Upper lobe of left lung (tissue), 5 donors: ENCODE results near the genes MED1 and MED24.

GRCh38 chr17:39132289-39132570, 19.2 kb downstream of the PLXDC1 start:
- PRO-cap, 2 experiments: no peak in any of the 2 experiments
- RAMPAGE, long total RNA, 4 experiments: no peak in any of the 4 experiments

- PRO-cap, 2 experiments: no peak in any of the 2 experiments
- RAMPAGE, long total RNA, 4 experiments: start-site peak on the plus strand in 1 of 4 experiments, at chr17:39203004-39203043 at its widest, 306 reads per replicate
Observed at GRCh38 chr17:39202691-39203152, 2.6 kb downstream of the RPL19 start.

GRCh38 chr17:39208858-39209482, 8.9 kb downstream of the RPL19 start:
- PRO-cap, 2 experiments: no peak in any of the 2 experiments
- RAMPAGE, long total RNA, 4 experiments: no peak in any of the 4 experiments

DNA sequence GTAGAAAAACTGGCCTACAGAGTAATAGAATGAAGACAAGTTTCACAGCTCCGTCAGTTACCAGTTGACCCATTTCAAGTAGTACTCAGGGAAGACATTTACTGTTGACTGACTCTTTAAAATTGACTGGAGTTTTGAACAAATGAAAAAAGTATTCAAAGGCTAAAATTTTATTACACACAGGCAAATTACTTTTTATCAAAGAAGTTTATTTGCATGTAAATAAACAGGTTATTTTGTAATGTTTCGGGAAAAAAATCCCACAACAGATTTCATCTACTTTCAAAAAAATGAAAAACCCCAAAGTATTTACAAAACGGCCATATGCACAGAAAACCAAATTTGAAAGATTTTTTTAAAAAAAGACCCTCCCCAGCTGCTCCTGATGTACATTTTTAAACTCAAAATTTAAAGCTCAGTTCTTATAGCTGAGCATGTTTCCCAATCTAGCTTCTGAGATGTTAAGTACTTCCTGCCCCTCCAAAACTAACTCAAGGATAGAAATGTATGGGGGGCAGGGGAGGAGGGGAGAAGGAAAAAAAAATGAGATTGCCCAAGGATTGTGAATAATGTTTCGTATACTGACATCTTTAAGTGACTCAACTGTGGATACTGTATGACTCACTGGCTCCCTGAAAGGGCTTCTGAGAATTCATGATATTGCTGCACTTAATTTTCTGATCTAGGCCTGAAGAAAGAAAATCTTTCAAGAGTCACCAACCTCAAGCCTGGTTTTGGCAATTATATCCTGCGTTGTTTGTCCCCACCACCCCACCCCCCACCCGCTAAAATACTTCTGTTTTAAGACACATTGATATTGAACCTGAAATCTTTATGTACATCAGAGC, 2.9 kb upstream of the FBXL20 start:
- PRO-cap, 2 experiments: no peak in any of the 2 experiments
- RAMPAGE, long total RNA, 4 experiments: no peak in any of the 4 experiments

DNA sequence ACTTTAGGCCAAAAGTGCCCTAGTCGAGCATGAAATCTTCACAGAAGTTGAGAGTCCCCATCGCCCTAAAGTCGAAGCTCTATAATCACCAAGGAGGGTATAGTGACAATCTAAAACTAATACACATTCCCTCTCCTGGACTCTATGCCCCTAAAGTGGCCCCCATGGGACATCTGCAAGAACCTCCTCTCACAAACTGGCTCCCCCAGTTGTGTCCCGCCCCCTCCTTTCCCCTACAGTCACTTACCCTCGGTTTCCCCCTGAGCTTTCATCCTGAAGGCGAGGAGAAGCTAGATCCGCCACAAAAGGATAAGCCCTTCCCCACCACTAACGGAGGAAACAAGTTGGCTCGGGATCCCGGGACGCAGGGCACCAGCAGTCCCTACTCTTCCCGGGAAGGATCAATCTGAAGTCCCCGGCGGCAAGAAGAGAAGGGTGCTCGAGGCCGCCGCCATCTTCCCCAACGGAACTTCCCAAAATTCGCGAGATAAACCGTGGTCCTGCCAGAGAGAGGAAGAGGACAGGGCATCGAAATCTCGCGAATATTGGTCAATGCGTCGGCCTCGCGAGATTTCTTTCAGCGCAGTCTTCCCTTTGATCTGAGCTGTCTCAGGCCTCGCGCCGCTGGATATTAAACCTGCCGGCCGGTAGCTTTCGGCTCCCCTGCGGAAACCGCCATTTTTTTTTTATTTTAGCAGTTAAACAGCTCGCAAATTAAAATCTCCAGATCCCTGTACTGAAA, at the start of gene MED1:
Gene MED1 (minus strand): TSS at position 473 of the 742 bp plus-strand sequence.
- PRO-cap, 2 experiments: peak in 2 of 2 experiments; most common plus-strand start position 612 of the sequence (in 1); most common minus-strand start position 472 of the sequence (in 2)
- RAMPAGE, long total RNA, 4 experiments: start-site peak on the minus strand in 4 of 4 experiments, centred at positions 457 to 477 of the sequence, 33 to 259 reads per replicate

DNA sequence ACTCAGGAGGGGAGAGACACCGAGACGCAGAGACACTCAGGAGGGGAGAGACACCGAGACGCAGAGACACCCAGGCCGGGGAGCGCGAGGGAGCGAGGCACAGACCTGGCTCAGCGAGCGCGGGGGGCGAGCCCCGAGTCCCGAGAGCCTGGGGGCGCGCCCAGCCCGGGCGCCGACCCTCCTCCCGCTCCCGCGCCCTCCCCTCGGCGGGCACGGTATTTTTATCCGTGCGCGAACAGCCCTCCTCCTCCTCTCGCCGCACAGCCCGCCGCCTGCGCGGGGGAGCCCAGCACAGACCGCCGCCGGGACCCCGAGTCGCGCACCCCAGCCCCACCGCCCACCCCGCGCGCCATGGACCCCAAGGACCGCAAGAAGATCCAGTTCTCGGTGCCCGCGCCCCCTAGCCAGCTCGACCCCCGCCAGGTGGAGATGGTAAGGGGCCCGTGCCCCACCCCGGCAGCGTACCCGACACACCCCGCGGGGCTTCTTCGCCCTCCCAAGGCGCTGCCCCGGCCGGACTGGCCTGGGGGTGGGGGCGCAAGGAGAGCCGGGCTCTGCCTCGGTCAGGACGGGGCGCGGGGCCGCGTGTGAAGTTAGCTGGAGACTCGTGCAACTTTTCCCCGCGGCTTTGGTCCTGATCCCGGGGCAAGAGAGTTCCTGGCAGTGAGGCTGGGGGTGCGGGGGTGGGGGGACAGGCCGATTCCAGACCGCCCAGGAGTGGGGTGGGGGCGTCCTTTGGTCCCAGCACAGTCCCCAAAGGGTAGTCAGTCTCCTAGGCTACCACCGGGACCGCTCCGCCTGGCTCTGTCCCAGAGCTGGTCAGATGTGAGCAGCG, 507 bp downstream of the PPP1R1B start:
- PRO-cap, 2 experiments: no peak in any of the 2 experiments
- RAMPAGE, long total RNA, 4 experiments: start-site peak on the plus strand in 2 of 4 experiments, centred at positions 215 to 314 of the sequence, 9 reads per replicate

- PRO-cap, 2 experiments: no peak in any of the 2 experiments
- RAMPAGE, long total RNA, 4 experiments: start-site peak on the plus strand in 1 of 4 experiments, at chr17:39633679-39634004 at its widest, 6 to 17 reads per replicate
Observed at GRCh38 chr17:39633616-39634205, 3.2 kb upstream of the STARD3 start.

GRCh38 chr17:39649871-39650478, 13.0 kb downstream of the STARD3 start:
- PRO-cap, 2 experiments: no peak in any of the 2 experiments
- RAMPAGE, long total RNA, 4 experiments: no peak in any of the 4 experiments

GRCh38 chr17:39652826-39653445, 12.2 kb upstream of the TCAP start:
- PRO-cap, 2 experiments: no peak in any of the 2 experiments
- RAMPAGE, long total RNA, 4 experiments: no peak in any of the 4 experiments

DNA sequence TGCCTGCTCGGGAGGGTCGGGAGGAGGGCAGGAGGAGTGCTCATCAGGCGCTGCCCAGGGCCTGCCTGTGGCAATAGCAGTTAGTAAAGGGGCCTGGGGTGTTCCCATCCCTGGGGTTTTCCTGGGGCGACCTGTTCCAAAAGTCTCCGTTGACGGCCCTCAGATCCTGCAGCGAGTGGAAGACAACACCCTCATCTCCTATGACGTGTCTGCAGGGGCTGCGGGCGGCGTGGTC, 4.6 kb upstream of the TCAP start:
- PRO-cap, 2 experiments: peak in 1 of 2 experiments; most common plus-strand start position 162 of the sequence (in 1)
- RAMPAGE, long total RNA, 4 experiments: no peak in any of the 4 experiments

- PRO-cap, 2 experiments: peak in 1 of 2 experiments; most common plus-strand start chr17:39665757 (in 1); most common minus-strand start chr17:39665721 (in 1)
- RAMPAGE, long total RNA, 4 experiments: no peak in any of the 4 experiments
Observed at GRCh38 chr17:39665542-39666120, 482 bp downstream of the TCAP start.

GRCh38 chr17:39677472-39678130, 9.3 kb downstream of the PNMT start:
- PRO-cap, 2 experiments: no peak in any of the 2 experiments
- RAMPAGE, long total RNA, 4 experiments: no peak in any of the 4 experiments

- PRO-cap, 2 experiments: no peak in any of the 2 experiments
- RAMPAGE, long total RNA, 4 experiments: no peak in any of the 4 experiments
Observed at GRCh38 chr17:39709470-39710608, 10.0 kb downstream of the ERBB2 start.

DNA sequence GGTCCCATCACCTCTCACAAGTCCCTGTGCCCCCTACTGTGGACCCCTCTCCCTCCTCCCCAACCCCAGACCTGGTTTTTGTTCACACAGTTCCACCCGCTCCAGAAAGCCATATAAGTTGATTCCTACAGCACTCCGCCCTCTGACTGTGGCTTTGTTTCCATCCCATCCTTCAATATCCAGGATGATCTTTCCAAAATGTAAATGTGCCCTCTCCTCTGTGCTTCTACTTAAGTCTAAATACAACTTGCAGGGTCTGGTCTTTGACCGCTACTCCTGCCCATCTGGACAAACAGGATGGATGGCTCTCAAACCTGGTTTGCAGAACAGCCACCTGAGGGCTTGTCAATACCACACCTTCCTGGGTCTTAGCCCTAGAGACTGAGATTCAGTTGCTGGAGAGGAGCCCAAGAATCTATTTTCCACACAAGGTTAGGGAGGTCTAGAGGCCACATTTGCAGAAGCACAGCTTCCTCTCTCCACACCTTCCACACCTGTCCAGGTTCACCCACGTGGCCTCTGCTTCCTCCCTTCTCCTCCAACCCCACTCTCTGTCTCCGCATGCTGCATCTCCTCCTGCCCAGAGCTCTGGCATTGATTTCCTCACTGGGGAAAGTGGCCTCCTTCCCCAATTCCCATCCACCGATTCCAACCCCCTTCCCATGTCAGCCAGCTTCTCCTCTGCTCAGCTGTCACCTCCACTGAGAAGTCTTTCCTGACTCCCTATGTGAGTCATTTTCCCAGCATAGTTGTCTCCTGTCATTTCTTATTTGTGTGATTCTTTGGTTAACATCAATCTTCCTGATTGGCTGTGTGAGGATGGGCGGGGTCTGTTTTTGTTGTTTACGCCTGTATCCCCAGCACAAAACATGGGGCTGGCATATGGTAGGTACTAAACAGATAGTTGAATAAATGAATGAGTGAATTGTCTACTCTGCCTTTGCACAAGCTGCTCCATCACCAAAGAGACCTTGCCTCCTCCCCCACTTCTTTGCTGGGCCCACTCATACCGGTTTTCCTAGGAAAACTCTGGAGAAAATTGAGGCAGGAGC, 1.7 kb upstream of the GRB7 start:
- PRO-cap, 2 experiments: no peak in any of the 2 experiments
- RAMPAGE, long total RNA, 4 experiments: no peak in any of the 4 experiments

- PRO-cap, 2 experiments: peak in 1 of 2 experiments; most common plus-strand start chr17:39739725 (in 1); most common minus-strand start chr17:39739220 (in 1)
- RAMPAGE, long total RNA, 4 experiments: start-site peak on the plus strand in 2 of 4 experiments, at chr17:39739370-39739752 at its widest, 5 reads per replicate
Observed at GRCh38 chr17:39739036-39739879, 1.5 kb downstream of the GRB7 start.

DNA sequence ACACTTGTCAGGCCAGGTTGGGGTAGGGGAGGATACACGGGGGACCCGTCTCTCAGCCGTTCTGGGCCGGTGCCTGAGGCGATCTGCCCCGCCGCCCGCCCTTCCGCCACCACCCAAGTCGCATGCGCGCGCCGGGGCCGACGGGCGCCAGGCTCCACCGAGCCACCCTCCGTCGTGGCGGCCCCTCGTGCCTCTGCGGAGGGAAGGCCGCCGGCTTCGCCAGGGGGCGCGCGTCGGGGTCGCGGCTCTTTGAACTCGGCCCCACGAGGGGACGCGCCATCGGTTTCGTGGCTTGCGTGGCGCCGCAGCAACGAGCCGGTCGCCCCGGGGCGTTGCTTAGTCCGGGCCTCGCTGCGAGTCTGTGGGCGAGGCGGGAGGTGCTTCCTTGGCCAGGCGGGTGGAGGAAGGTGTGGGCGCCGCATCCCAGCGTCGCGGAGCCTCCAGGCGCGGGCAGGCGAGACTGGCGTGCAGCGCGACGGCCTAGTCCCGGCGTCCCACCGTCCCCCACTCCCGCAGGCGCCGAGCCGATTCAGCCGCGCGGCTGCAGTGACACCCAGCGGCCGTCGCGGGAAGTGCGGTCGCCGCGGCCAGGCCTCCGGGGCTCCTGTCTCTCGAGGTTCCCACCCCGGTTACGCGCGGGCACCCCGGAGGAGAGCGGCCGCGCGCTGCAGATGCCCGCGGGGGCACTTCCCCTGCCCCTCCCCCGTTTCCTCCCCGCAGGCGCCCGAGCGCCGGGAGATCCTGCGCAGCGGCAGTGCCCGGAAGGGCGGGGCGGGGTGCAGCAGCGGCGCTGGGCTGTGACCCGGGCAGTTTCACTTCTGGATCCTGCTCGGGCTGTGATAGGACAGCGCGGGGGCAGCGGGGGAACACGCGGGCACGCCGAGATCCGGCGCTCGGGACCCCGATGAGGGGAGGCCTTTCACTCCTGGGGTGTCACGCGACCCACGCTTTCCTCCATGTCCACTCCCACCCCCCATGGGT, 16.4 kb downstream of the GRB7 start:
- PRO-cap, 2 experiments: peak in 2 of 2 experiments; most common plus-strand start position 121 of the sequence (in 1); most common minus-strand start position 85 of the sequence (in 1)
- RAMPAGE, long total RNA, 4 experiments: no peak in any of the 4 experiments

DNA sequence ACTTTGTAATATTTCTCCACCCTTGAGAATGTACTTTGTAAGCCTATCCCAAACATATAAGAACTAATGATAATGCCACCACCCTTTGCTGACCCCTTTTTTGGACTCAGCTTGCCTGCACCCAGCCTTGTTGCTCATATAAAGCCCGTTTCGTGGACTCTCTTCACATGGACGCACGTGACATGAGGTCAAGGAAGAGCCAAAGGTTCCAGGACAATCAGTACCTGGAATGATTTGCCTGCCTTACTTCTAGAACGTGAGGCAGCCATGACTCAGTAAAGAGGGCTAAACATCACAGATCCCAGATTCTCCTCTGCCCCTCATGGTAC, 830 bp downstream of the GSDMB start:
- PRO-cap, 2 experiments: no peak in any of the 2 experiments
- RAMPAGE, long total RNA, 4 experiments: no peak in any of the 4 experiments

- PRO-cap, 2 experiments: no peak in any of the 2 experiments
- RAMPAGE, long total RNA, 4 experiments: no peak in any of the 4 experiments
Observed at GRCh38 chr17:39997509-39998474, 17.2 kb downstream of the PSMD3 start.

- PRO-cap, 2 experiments: no peak in any of the 2 experiments
- RAMPAGE, long total RNA, 4 experiments: no peak in any of the 4 experiments
Observed at GRCh38 chr17:40021390-40021802, 6.2 kb downstream of the CSF3 start.

GRCh38 chr17:40054078-40055021, at the start of gene MED24:
TSS of gene MED24 (minus strand) at chr17:40054408.
- PRO-cap, 2 experiments: peak in 2 of 2 experiments; most common plus-strand start chr17:40054522 (in 1); most common minus-strand start chr17:40054398 (in 1)
- RAMPAGE, long total RNA, 4 experiments: start-site peak on the minus strand in 2 of 4 experiments, at chr17:40054370-40054430 at its widest, 20 to 35 reads per replicate